HT-29 (cell line): ENCODE data around the gene ZBED3.

DNA sequence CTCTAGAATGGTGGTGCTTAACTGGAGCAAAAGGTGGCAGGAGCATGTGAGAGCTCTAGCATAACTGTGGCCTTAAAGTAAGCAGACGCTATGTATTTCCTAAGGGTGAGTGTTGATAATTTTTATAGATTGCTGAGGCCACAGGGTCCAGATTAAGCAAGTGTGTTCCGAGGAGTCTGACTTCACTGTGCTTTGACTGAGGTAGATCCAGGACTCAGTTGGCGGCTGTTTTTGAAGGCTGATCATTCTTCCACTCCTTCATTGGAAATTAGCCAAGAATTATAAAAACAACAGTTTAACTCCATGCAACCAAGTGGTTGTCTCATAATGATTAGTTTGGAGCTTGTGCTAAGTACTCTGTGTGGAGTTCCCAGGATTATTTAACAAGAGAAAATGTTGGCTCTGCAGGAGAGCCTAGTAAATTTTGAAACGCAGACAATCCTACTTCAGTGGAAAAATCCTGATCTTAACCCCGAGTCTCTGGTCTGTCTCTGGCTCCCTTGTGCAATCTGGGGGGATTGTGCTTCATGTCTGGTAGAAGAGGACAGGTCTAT, 19.2 kb downstream of the IQGAP2 start:
- RAMPAGE, long total RNA: no peak

- RAMPAGE, long total RNA: no peak
These were observed 80.7 kb downstream of the IQGAP2 start for GRCh38 chr5:76483551-76484373.

DNA sequence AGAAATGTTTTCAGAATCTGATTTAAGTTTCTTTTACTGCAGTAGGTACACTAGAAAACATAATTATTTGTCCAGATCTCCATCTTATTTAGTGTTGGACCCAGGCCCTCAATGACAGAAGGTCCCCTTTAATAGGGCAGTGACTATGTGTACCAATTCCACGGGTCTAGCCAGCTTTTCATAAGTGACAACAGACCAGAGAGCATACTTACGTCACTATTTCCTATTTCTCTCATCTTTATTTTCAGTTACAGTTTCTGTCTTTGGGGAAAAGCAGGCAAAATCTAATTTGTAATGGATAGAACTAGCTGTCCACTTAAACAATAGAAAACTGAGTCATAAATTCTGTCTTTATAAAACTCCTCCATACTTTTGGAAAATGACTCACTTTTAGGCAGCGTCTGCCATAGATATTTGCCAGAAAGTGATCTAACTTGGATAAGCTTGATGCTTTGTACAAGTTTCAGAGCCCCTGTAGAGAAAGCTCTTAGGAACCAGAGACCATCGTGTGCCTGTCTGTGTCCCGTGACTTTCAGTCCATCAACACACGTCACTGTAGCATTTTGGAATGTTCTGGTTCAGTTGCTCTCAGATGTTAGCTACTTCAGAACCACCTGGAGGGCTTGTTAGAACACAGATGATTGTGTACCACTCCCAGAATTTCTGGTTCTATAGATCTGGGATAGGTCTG, 101.9 kb downstream of the F2RL2 start:
- RAMPAGE, long total RNA: no peak

DNA sequence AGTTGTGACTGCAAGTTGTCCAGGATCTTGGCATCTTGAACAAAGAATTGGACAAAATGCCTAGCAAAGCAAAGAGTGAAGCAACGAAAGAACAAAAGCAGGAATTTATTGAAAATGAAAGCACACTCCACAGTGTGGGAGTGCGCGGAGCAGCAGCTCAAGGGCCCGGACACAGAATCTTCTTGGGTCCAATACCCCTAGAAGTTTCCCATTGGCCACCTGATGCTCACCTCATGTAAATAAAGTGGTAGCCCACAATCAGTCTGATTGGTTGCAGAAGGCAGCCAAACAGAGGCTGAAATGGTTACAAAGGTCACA, 40.1 kb downstream of the F2R start:
- RAMPAGE, long total RNA: no peak

DNA sequence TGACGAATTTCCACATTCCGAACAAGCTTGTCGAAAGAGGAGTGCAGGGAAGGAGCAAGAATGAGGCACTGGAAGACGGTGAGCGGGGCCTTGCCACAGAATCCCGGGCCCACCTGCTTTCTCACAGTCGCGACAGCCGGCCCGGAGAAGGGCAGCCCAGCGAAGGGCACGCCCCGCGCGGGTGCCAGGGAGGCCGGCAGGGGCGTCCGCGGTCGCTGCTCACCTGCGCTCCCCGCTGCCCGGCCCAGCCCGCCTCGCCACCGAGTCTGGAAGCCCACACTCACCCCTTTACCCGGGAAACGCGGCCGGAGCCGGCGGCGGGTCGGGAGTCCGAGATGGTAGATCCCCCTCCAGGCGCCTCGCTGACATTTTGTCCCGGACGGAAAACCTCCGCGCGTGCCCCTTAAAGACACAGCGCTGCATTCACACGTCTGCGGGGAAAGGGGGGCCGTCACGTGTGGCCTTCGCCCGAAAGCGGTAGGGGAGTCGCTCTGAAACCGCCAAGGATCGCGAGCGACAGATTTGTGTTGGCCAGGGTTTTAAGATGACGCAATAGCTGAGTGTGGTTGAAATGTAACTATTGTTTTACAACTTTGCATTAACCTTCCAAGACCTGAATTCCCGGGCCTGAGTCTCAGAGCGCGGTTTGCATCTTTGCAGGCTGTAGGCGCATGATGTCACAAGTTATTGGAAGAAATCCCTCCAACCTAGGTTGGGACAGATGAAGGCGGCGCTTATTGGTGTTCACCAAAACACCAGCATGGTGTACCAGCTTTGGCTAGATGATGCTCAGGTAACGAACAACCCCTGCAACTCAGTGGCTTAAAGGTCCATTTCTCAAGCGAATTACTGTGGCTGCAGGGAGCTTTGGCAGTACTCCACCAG, at the start of gene ZBED3:
TSS of gene ZBED3 (minus strand) at position 459 of the 885 bp plus-strand sequence.
- RAMPAGE, long total RNA: no peak

DNA sequence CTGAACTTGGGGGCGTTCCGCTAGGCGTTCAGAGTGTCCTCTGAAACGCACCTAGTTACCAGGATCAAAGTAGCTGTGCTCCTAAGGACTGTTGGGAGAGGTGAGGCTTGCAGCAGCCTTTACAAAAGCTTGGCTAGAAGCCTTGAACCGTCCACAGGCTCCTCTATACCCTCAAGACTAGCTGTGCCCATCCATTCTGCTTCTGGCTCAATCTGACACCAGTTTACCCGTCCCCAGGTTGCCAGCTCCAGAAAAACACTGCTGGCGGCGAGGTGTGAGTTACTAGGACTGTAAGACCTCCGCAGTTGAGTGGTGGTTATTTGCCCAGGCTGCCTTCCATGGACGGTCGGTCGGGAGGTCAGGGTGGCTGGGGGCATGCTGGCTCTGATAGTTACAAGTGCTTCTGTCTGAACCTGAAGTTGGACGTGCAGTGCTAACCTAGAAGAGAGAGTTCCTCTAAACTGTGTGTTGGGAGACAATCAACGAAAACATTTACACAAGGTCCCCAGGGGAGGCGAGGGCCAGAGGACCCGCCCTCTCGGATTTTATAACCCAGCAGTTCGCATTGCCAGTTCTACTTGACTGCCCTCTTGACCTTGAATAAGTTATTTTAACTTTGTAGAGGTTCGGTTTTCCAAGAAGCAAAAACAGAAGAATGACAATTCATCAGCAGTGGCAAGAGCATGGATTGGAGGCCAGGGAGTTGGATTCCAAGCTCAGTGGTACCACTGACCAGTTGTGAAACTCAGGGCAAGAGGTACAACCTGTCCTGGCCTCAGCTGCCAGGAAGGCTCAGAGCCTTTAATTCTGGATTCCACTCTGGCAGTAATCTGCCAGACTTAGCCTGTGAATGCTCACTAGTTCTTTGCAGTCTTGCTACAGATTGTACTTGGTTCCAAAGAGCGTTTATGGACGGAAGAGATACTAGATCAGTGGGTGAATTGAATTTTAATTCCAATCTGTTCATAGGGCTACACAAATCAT, 28.8 kb upstream of the PDE8B start:
- RAMPAGE, long total RNA: no peak

DNA sequence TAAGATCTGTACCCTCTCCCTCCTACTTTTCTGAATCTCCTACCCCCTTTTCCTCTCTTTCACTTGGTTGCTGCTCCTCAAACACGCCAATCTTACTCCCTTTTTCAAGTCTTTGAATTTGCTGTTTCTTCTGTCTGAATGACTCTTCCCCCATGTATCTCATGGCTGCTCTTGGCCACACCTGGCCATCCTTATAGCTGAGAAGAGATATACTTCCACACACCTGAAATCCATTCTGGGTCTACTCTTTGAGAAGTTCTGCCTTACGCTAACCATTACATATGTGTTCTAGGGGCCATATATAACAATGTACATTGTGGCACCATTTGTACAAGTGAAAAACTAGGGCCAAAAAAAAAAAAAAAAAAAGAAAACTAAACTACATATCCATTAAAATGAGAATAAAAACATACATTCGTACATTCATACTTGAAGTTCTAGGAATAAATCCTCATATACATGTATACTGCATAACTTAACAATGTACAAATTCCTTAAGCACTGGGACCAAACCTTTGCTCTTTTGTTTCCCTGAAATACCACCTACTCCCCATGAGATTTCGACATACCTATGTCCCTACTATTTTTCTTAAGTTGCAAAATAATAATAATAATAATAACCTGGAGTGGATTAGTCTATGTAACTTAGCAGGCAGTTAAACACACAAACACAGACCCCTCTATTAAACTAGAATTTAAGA, 10.5 kb downstream of the TBCA start:
- RAMPAGE, long total RNA: no peak

GRCh38 chr5:77864861-77865600, 88.9 kb upstream of the TBCA start:
- RAMPAGE, long total RNA: no peak

DNA sequence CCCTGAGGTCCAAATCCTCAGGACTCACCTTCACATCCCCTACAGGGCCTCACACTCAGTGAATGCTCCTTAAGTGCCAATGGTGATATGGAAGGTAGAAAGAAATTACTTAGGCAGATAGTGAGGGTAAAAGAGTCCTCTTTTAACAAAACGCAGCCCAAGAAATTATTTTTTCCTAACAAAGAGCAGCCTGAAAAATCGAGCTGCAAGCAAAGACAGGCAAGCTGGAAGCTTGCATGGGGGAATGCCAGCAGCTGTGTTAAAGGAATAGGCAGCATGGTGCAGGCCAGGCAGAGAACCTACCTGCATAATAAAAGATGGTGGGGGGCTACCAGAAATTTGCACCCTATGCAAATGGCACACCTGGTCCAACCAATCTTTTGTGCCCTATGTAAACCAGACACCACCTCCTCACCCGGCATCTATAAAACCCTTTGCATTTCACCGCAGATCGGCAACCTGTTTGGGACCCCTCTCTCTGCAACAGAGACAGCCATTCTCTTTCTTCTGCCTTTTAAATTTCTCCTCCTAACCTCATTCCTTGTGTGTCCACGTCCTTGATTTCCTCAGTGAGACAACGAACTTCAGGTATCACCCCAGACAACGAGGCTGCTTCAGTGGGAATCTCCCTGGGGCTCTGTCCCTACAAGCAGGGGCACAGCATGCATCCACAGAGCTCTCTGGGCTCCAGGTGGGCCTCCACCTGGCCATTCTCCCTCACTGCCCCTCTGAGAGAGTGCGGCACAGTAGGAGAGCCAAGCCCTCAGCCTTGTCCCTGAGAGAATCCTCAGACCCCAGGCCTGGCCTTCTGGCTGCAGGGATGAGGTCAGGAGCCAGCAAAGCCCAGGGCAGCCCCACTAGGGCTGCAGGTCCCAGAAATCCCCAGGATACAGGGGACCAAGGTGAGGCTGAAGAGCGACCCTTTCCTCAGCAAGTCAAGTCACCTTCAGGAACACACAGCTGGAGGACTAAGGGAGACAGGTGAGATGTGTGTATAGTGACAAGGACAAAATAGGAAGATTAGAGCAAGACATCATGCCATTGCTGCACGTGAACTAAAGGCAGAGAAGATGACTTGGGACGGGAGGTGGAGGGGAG, 105.4 kb downstream of the LHFPL2 start:
- RAMPAGE, long total RNA: no peak

DNA sequence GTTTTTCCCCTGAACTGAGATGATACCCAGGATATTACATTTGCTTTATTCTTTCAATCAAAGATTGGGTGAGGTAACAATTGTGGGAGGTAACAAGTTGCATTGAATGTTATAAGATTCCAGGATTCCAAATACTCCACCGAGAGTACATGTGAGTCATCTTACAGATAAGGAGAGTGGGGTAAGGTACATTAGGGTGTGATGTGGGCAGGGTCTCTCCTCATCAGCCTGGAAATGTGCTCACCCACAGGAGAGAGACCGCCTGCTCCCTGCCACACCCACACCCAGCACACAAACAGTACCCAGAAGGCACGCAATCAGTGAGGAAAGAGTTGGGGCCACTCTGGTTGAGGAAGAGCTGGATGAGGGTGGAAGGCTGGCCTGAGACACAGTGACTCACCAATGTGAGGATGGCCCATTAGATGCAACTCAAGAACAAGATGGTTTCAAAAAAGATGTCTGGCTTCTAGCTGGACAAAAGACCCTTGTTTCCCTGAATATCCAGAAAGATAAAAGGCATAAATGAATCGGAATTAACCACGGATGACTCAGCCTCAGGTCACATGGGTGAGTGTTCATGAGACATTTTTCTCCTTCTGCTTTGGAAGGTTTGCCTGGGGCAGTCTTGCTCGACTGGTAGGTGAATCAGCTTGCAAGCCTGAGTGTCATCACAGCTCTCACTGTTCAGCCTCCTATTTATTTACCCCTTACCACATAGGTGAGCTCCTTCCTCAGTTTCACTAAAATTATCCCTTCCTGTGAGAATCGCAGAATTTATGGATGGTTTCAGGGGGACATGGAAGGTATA, 51.1 kb upstream of the LHFPL2 start:
- RAMPAGE, long total RNA: no peak

- RAMPAGE, long total RNA: no peak
These were observed 39.0 kb downstream of the DMGDH start for GRCh38 chr5:79030554-79030867.

DNA sequence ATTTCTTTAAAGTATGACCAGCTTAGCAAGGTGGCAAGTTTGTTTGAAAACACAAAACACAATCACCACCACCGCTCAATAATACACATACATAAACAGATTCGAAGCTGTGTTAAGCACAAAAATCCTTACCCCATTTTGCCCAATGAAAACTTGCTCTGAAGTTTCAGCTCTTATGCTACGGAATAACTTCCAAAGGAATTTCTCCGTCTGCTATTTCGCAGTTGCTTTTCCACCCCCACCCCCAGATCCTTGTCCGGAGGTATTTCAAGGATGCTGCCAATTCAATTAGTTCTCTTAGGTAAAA, 1.3 kb downstream of the HOMER1 start:
- RAMPAGE, long total RNA: no peak

- RAMPAGE, long total RNA: no peak
These were observed 33.6 kb upstream of the HOMER1 start for GRCh38 chr5:79547449-79547978.

- RAMPAGE, long total RNA: no peak
These were observed 22.2 kb upstream of the CMYA5 start for GRCh38 chr5:79667204-79668054.

DNA sequence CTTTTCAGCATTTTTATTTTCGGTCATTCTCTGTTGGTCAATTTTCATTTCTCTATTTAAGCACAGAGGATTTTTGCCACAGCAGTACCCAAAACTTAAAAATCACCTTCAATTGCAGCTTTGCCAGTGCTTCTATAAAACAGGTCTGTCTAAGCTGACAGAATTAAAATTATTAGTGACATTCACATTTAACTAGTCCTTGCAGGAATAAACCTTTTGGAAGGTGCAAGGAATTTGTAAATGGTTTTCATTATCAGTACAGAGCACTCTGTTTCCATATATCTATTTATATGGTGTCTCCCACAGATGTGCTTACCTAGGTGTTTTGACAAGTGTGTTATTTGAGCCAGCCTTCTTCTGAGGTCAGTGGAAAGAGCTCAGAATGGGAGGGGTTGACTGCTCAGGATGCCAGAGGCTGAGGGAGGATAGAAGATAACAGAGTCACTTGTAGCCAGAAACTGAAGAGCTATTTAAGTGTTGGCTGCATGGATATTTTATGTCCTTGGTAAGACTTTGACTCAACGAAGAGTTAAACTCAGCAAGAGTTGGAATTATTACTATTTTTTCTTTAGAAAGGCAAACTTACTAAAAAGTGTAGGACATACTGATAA, 4.9 kb downstream of the CMYA5 start:
- RAMPAGE, long total RNA: no peak

GRCh38 chr5:79733490-79733802, 43.8 kb downstream of the CMYA5 start:
- RAMPAGE, long total RNA: no peak

DNA sequence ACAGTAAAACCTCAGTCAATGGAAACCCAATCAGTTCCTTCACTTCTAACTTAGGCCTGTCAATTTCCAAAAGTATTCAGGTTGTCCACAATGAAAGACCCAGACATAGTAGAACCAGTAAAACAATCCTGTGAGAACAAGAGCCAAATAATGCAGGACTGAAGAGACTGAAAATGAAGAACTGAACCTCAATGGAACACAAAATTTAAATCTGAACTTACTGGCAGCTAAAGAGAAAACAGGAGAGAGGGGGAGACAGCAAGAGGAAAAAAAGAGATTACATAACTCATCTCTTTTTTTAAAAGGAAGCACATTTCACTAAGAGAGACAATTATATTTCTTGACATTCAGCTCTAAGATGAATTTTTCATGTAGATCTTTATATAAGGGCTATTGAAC, 85.7 kb downstream of the CMYA5 start:
- RAMPAGE, long total RNA: no peak

GRCh38 chr5:79787293-79787737, 97.7 kb downstream of the CMYA5 start:
- RAMPAGE, long total RNA: no peak

- RAMPAGE, long total RNA: no peak
These were observed 43.8 kb downstream of the THBS4 start for GRCh38 chr5:80078846-80079416.

DNA sequence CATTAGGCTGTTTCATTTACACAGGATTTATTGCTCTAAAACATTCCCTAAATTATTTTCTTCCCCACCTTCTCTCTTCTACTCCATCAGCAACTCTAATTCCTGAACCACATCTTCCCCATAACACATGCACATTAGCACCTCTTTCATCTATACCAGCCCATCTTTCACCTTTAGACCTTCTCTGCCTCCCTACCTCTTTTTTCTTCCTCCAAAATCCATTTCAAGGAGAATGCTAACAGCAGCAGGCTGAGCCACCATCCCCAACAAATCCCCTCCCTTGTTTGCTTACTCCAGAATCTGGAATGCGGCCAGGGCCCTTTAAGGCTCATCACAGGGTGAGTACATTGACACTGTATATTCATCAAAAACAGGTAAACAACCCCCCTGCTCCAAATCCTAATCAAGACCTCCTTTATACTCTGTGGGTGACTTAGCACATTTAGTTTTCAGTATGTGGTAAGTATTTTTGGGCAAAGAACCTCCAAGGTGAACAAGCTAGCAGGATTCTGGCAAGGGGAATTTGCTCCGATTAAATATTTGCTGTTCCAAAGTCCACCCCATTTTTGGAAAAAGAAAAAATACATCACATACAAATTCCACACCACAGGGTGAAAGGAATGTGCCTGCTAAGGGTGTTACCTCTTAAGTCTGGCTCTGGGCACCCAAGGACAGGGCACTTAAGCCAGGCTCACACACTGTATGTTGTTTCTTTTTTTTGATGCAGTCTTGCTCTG, 71.5 kb downstream of the SERINC5 start:
- RAMPAGE, long total RNA: no peak